Neural progenitor cell (in vitro differentiated cells): ENCODE measurements around a stretch of chr6.

DNA sequence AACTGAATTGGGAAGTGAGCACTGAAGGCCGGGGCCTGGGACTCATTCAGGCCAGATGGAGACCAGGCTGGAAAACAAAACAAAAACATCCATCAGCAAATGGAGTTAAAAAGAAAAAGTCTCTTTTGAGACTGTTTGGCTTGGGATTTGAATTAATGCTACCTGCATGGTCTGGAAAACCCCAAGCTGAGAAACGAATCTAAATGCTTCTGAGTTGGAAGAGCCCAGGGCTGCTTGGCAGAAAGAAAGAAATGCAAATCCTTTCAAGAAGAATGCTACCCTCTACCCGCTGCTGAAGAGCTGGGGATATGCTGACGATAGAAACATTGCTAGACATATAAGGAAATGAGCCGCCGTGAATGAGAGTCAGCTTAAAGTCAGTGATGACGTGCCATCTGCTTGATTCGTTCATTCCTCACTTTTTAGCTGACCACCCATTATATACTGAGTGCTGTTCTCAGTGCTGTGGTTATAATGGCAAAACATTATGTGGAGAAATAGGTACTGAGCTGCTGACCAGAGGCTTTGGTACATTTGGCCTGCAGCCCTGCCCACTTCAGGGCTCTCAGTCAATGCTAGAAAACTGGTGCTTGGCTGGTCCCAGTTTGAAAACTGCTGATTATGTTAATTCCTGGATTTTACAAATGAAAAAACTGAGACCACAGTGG, 28.0 kb upstream of the TULP4 start:
- RAMPAGE, long total RNA = no peak

GRCh38 chr6:158568798-158569333, 9.0 kb downstream of the TMEM181 start:
- RAMPAGE, long total RNA = no peak

DNA sequence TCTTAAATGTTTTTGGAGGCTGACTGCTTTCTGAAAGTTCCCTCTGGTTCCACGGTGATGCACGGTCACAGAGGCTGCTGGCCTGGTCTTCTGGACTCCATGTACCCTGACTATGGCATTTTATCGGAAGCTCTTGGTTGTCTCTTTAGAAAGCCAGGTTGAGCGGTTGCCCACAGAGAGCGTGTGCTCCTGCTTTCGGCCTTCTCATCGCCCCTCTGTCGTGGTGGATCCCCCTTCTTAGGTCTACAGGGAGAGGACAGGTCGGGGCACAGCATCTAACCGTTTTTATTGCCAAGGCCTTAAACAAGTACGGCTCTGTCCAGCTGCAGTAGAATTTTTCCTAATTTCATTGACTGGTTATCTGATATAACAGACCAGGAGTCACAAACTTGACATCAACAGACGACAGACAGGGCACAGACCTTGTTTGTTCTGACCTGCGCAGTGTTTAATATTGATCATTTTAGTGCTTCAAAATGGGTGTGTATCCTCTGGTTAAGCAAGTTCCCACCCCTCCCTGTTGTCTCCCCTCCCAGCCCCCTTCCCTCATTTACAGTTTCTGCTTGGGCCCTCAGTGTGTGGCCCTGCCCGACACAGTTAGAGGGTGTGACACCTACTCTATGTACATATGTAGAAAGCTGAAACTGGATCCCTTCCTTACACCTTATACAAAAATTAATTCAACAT, 24.7 kb downstream of the SYTL3 start:
- RAMPAGE, long total RNA = no peak

GRCh38 chr6:158706346-158706786, 56.5 kb downstream of the SYTL3 start:
- RAMPAGE, long total RNA = no peak

GRCh38 chr6:158720273-158721157, 70.7 kb downstream of the SYTL3 start:
- RAMPAGE, long total RNA = no peak

GRCh38 chr6:158759182-158759629, 60.0 kb downstream of the EZR start:
- RAMPAGE, long total RNA = no peak

GRCh38 chr6:158765842-158766881, 53.0 kb downstream of the EZR start:
- RAMPAGE, long total RNA = no peak

GRCh38 chr6:158766882-158768050, 51.9 kb downstream of the EZR start:
- RAMPAGE, long total RNA = no peak

- RAMPAGE, long total RNA = no peak
Measured at GRCh38 chr6:158812788-158813628, 6.2 kb downstream of the EZR start.

GRCh38 chr6:158826842-158827543, 7.8 kb upstream of the EZR start:
- RAMPAGE, long total RNA = no peak

- RAMPAGE, long total RNA = no peak
Measured at GRCh38 chr6:158894144-158894667, 75.0 kb upstream of the EZR start.

DNA sequence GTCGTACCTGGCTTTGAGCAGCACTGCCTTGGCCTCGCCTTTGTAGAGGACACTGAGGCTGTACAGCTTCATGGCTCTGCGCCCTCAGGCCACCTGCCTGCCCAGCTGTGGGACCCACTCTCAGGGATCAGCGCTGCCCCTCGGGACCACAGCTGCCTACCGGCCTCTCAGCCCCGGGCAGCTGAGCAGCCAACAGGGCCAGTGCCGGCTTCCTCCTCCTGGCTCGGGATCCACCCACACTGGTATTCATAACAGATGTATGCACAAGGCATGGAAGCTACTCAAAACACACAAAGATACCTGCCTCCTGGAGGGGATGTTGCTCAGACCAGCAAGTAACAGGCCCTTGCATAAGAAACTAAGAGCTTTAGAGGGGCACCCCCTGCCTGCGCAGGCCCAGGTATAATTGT, 77.9 kb downstream of the RSPH3 start:
- RAMPAGE, long total RNA = no peak

DNA sequence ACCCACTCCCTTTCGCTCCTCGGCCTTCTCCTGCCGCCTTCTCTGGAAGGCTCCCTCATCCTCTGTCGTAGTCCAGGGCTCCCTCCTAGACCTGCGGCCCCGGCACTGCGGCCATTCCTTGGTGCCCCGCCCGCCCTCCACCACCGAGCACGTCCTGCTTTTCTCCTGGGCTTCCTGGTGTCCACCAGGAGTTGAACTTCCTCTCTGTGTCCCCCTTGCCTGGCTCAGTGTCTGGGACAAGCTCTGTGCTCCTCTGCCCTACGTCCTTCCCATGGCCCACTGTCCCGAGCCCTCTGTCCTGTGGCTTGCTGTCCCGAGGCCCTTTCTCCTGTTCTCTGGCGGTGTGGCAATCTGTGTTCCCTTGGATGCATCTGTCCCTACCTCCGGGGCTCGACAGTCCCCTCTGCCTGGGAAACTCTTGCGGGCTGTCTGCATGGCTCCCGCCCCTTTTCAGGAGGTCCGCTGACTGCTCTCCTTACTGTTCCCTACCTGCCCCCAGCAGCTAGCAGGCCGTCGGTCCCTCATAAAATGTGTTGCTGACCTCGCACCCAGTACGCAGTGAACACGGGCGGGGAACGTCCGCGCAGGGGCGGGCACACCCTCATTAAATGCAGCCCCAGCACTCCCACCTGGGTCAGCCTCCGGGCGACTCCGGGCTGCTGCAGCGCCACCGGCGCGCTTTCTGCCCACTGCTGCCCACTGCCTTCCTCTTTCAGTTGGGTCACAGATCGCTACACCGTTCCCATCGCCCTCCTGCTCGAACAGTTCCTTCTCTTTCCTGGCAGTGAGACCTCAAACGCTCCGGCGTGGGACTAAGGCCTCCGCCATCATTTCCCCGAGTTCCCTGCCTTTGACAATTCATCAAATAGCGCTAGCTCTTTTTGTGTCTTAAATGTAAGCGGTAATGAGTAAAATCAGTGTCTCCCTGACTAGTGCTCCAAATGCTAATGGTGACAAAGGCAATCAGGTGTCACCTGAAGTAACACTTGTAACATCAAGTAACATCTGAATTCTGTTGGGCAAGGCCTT, 60.6 kb downstream of the RSPH3 start:
- RAMPAGE, long total RNA = no peak

DNA sequence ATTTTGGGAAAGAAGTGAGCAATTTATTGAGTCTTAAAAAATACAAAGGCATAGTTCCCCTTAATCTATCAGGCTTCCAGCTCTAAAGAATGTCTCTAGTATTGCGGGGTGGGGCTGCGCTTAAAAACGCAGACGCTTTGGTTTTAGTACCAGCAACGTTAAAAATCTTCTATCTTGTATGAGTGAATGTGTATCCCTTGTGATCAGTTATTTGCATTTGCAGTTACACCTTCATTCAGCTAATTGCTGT, 302 bp upstream of the RSPH3 start:
- RAMPAGE, long total RNA = no peak

GRCh38 chr6:159074298-159074774, 29.5 kb upstream of the TAGAP start:
- RAMPAGE, long total RNA = no peak

- RAMPAGE, long total RNA = no peak
Measured at GRCh38 chr6:159076944-159077503, 32.2 kb upstream of the TAGAP start.

GRCh38 chr6:159082320-159082613, 37.5 kb upstream of the TAGAP start:
- RAMPAGE, long total RNA = no peak

- RAMPAGE, long total RNA = no peak
Measured at GRCh38 chr6:159103879-159104407, 59.2 kb upstream of the TAGAP start.

- RAMPAGE, long total RNA = no peak
Measured at GRCh38 chr6:159104839-159105550, 60.2 kb upstream of the TAGAP start.

DNA sequence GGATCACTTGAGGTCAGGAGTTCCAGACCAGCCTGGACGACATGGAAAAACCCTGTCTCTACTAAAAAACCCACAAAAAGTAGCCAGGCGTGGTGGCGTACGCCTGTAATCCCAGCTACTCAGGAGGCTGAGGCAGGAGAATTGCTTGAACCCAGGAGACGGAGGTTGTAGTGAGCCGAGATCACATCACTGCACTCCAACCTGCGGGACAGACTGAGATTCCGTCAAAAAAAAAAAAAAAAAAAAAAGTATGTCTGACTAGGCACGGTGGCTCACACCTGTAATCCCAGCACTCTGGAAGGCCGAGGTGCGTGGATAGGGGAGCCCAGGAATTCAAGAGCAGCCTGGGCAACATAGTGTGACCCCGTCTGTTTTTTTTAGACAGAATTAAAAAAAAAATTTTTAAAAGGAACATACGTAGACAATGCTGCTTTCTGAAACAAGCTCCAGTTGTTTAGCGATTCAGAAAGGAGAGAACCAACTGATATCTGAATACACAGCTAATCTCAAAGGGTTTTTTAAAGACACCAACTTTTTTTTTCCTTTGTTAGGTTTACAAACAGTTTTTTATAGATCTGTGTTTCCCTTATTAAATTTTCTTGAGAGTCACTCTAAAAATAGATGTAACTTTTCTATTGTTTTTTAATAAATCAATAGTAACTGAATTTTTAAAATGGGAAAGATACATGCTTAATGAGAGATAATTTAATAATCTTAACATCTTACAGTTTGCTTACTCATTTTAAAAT, 2.8 kb downstream of the SOD2 start:
- RAMPAGE, long total RNA = no peak